RPMI7951 (cell line): ENCODE measurements around the genes ZSWIM6 and HTR1A.

DNA sequence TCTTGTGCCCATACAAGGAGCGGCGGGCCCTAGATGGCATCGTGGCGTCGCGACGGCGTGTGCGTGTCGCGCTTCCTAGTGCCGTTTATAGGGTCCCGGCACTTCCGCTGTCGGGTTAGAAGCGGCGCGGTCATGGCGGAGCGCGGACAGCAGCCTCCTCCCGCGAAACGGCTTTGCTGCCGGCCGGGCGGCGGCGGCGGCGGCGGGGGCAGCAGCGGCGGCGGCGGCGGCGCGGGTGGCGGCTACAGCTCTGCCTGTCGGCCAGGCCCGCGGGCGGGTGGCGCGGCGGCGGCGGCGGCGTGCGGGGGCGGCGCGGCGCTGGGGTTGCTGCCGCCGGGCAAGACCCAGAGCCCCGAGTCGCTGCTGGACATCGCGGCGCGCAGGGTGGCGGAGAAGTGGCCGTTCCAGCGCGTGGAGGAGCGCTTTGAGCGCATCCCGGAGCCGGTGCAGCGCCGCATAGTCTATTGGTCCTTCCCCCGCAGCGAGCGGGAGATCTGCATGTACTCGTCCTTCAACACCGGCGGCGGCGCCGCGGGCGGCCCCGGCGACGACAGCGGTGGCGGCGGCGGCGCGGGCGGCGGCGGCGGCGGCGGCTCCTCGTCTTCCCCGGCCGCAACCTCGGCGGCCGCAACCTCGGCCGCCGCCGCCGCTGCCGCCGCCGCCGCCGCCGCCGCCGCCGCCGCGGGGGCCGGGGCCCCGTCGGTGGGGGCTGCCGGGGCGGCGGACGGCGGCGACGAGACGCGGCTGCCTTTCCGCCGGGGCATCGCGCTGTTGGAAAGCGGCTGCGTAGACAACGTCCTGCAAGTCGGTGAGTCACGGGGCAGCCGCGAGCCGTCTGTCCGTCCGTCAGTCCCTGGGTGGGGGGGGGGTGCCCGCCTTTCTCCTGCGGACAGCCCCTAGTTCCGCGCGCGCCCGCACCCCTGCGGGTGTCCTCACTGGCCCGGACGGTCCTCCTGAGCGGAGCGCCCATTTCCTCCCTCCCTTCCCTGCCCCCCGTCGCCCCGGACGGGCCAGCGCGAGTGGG lies at the start of gene ZSWIM6:
TSS of gene ZSWIM6 (plus strand) at position 118 of the 1,024 bp plus-strand sequence.
- RAMPAGE, long total RNA: no peak

DNA sequence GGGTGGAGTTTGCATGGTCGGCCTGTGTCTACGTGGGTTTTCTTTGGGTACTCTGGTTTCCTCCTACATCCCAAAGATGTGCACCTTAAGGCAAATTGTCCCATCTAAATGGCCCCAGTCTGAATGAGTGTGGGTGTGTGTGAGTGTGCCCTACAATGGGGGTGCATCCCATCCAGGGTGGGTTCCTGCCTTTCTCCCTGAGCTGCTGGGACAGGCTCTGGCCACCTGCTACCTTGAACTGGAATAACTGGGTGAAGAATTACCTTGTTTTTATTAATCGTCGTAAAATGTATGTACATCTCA lies 9.0 kb downstream of the ZSWIM6 start:
- RAMPAGE, long total RNA: no peak

DNA sequence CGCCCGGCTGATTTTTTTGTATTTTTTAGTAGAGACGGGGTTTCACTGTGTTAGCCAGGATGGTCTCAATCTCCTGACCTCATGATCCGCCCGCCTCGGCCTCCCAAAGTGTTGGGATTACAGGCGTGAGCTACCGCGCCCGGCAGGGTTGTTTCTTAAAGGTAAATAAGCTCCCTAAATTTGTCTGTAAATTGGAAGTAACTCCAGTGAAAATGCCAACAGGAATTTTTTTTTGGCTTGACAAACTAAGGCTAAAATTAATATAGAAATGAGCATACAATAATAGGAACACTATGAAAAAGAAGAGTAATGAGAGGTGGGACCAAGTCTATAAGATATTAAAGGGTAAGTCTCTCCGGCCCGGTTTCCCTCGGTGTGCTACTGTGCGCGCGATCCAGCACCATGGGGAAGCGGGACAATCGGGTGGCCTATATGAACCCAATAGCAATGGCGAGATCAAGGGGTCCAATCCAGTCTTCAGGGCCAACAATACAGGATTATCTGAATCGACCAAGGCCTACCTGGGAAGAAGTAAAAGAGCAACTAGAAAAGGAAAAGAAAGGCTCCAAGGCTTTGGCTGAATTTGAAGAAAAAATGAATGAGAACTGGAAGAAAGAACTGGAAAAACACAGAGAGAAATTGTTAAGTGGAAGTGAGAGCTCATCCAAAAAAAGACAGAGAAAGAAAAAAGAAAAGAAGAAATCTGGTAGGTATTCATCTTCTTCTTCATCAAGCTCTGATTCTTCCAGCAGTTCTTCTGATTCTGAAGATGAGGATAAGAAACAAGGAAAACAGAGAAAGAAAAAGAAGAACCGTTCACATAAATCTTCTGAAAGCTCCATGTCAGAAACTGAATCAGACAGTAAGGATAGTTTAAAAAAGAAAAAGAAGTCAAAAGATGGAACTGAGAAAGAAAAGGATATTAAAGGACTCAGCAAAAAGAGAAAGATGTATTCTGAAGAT lies 42.9 kb downstream of the ZSWIM6 start:
- RAMPAGE, long total RNA: no peak

- RAMPAGE, long total RNA: no peak
Observed at GRCh38 chr5:61382453-61383044, 50.5 kb downstream of the ZSWIM6 start.

DNA sequence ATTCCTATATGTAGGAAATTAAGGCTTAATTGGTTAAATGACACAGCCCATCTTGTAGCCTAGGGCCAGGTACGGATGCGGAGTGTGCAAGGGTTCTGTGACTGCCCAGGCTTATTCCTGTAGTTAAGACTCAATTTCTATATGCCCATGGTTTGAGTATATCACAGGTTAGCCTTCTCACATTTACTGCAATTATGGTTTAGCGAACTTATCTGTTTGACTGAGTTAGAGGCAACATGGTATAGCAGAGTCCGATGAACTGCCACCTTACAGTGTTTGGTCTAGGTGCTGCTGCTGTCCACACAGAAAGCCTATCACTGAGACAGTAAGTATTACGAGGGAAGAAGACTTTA lies 109.5 kb downstream of the ZSWIM6 start:
- RAMPAGE, long total RNA: no peak

DNA sequence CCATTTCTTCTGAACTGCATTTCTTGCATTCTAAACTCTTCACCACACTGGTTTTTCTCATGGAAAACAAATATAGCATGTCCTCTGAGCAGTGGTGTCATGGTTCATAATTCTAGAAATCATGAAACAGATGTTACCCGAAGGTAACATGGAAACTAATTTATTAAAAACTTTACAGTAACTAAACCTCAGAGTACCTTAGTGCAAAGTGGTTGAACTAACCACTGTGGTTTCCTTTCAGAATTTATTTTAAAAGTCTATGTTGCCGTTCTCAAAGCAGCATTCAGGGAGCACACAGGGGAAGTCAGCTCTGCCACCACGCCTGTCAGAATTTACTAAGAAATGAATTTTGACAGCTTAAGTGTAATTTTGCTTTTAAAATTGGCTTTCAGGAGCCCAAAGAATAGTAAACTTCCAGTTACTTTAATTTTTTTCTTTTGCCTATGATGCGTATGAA lies 202.4 kb downstream of the ZSWIM6 start:
- RAMPAGE, long total RNA: no peak

- RAMPAGE, long total RNA: no peak
Observed at GRCh38 chr5:62268369-62268613, 37.7 kb upstream of the KIF2A start.

GRCh38 chr5:63961909-63962622 lies at the start of gene HTR1A:
Gene HTR1A (minus strand): TSS chr5:63962445.
- RAMPAGE, long total RNA: no peak

DNA sequence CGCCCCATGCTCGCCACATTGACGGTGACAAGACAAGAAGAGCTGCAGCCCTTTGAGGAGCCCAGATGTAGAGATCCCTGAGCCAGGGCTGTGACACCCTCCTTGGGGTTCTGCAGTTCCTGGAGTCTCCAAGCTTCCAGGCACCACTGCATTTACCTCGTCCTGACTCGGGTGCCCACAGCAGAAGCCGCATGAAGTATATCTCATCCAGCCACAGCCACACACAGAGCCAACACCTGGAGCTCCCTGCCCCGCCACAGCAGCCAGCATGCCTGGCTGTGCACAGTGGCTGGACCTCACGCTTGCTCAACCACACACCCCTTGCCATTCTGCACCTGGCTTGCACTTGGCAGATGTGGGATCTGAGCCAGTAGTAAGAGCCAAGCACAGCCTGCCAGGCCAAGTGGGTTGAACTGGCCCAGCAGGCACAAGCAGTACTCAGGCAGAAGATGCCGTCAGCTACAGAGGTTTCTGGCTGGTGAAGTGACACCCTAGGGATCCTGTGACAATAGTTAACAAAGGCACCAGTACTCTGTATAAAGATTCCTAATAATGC lies 166.2 kb downstream of the RNF180 start:
- RAMPAGE, long total RNA: no peak

DNA sequence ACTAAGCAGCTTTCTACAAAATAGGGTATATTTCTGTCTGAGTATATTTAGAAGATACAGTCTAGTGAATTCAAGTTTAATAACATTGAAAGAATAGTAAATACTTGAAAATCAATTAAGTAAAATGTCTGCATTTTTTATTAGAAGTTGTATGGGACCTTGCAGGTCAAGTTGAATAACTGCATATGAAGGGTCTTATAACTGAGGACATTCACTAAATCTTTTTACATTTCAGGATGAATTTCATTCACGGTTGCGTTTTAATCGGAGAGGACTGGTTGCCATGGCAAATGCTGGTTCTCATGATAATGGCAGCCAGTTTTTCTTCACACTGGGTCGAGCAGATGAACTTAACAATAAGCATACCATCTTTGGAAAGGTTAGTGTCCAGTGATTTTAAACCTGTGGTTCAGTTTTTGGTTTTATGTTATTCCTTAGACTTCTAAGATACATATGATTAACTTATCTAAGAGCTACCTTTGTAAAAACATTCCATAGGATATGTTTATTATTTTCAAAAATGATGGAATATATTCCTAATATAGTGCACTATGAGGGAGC lies 15.0 kb downstream of the CWC27 start:
- RAMPAGE, long total RNA: no peak

DNA sequence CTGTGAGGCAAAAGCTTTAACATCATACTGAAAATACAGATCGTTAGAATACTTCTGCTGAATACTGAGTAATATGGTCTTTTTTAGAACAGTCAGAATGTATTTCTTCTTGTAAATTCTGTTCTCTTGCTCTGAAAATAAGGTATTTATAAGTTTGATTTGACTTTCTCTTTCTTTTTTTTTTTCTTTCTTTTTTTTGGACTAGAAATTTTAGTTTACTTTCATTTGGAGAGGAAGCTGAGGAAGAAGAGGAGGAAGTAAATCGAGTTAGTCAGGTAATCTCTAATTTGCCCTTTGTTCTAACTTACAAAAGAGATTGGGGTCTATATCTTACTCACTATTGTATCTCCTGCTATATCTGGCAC lies 20.0 kb downstream of the CWC27 start:
- RAMPAGE, long total RNA: no peak

GRCh38 chr5:65190170-65190813 lies 291.4 kb downstream of the ADAMTS6 start:
- RAMPAGE, long total RNA: no peak

- RAMPAGE, long total RNA: no peak
Observed at GRCh38 chr5:65402084-65402878, 79.4 kb downstream of the ADAMTS6 start.

DNA sequence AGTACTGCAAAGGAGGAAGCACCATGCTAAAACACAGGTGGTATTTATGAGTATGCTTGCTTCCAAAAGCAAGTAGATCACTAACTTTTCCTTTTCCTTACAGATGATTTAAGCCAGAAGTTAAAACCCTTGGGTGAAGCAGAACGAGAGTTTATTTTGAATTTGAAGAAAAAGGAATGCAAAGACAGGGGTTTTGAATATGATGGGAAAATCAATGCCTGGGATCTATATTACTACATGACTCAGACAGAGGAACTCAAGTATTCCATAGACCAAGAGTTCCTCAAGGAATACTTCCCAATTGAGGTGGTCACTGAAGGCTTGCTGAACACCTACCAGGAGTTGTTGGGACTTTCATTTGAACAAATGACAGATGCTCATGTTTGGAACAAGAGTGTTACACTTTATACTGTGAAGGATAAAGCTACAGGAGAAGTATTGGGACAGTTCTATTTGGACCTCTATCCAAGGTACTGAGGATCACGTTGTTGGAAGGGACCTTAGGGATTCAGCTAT lies 66.1 kb downstream of the NLN start:
- RAMPAGE, long total RNA: no peak

DNA sequence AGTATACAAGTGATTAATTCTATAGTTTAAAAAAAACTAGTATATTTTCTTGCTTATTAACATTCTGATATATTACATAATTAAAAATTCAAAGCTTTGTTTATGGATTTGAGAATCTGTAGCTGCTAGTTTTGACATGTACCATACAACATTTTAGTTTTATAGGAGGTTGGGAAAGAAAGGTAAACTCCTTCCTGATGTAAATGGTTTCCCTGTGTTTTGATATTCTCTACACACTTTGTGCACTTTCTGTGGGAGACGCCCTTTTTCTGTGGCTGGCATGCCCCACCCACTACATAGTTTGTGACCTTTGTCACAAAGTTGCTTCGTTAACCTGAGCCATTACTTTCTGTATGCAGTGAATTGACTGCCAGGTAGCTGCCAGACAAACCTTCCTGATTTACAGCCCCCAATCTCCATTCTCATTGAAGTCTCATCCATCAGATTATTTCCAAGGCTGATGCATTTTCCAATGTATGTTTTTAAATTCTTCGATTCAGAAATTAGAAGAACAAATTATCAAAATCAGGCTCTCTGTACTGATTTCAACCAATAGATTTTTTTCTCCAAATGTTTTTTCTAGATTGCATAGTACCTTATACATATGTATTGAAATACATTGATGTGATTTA lies 90.7 kb downstream of the NLN start:
- RAMPAGE, long total RNA: no peak

DNA sequence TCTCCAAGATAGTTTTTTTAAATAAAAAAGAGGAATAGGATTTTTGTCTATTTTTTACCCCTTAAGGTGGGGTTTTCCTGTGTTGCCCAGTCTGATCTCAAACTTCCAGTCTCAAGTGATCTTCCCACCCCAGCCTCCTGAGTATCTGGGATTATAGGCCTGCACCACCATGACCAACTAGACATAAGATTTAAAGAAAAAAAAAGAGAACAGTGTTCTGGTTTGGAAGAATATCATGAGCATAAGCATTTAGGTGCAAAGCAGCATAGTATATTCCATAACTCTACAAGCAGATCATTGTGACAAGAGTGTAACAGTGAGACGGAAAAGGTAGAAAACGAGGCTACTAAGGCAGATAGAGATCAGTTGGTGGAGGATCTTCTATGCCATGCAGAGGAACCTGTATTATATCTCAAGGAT lies 105.5 kb downstream of the ERBIN start:
- RAMPAGE, long total RNA: no peak

DNA sequence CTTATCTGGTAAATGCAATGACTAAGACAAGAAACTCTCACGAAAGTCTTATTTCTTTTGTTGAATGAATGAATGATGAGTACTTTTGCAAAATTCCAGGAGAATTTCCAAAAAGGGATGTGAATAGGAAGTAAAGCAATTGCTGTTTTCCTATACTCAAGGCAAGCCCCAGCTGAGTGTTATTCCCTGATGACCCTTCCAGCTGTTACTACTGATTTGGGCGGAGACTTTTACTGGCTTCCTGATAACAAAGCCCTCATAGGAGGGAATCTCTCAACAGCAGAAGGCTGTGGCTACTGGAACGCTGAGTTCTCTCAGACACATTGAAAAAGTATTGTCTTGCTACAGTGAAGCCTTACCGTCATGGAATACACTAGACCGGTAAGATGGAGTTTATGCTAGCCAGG lies 162.8 kb downstream of the SREK1 start:
- RAMPAGE, long total RNA: no peak

GRCh38 chr5:66324350-66324736 lies 180.2 kb downstream of the SREK1 start:
- RAMPAGE, long total RNA: no peak

DNA sequence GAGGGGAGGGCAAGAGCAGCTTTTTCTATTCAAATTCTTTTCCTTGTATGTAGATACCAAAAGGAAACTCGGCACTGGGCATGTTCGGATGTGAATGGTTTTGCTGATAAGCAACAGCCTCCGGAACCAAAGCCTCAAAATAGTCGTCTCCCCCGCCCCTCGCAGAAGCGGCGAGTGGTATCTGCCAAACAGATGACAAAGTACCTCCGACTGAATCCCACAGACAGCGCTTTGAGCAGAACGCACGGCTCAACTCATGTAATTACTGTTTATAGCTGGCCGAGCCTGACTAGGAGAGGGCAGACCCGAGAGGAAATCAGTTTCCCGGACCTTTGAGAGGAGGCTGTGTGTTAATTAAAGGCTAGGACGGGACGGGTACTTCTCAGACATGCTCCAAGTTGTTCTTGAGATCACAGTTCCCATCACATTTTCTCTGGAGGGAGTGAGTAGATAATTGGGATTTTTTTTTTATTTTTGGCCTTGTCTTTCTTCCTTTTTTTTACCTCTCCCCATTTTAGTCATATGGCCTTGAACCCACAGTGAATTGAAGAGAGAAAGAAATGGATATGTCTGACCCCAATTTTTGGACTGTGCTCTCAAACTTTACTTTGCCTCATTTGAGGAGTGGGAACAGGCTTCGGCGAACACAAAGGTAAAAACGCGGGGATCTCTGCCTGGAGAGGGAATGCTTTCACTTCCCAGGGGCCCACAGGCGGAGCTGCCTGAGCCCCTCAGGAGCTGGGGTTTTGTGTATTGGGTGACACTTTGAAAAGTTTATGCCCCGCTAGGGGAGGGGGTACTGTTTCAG lies 192.0 kb downstream of the CD180 start:
- RAMPAGE, long total RNA: no peak

DNA sequence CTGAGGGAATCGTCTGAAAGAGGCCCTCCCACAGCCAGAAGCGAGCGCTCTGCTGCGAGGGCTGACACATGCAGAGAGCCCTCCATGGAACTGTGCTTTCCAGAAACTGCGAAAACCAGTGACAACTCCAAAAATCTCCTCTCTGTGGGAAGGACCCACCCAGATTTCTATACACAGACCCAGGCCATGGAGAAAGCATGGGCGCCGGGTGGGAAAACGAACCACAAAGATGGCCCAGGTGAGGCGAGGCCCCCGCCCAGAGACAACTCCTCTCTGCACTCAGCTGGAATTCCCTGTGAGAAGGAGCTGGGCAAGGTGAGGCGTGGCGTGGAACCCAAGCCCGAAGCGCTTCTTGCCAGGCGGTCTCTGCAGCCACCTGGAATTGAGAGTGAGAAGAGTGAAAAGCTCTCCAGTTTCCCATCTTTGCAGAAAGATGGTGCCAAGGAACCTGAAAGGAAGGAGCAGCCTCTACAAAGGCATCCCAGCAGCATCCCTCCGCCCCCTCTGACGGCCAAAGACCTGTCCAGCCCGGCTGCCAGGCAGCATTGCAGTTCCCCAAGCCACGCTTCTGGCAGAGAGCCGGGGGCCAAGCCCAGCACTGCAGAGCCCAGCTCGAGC lies 31.4 kb downstream of the CD180 start:
- RAMPAGE, long total RNA: no peak